Sciatic nerve (tissue), 1 donor: ENCODE measurements around a stretch of chr4.

- PRO-cap = no peak
Observed at GRCh38 chr4:77104600-77105500, 29.1 kb upstream of the CCNI start.

- PRO-cap = no peak
Observed at GRCh38 chr4:77621056-77621549, 15.5 kb downstream of the CXCL13 start.

GRCh38 chr4:77757518-77757968 lies 61.6 kb downstream of the CNOT6L start:
- PRO-cap = no peak

GRCh38 chr4:77801761-77802198 lies 17.4 kb downstream of the CNOT6L start:
- PRO-cap = no peak

GRCh38 chr4:77808977-77809683 lies 10.0 kb downstream of the CNOT6L start:
- PRO-cap = no peak

DNA sequence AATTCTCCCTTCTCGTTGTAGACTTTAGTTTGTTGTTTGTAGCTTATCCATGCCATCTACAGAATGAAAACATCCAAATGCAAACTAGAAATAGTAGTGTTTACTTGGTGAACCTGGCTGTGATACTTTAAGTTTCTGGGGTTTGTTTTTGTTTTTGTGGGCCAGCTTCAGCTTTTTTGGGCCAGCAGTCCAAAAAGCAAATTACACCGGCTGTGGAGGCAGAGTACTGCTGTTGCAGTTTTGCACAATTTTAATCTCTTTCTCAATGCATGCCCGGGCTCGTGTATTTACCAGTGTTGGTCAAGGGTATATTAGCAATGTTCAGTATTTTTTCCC lies 1.6 kb upstream of the CNOT6L start:
- PRO-cap = no peak

DNA sequence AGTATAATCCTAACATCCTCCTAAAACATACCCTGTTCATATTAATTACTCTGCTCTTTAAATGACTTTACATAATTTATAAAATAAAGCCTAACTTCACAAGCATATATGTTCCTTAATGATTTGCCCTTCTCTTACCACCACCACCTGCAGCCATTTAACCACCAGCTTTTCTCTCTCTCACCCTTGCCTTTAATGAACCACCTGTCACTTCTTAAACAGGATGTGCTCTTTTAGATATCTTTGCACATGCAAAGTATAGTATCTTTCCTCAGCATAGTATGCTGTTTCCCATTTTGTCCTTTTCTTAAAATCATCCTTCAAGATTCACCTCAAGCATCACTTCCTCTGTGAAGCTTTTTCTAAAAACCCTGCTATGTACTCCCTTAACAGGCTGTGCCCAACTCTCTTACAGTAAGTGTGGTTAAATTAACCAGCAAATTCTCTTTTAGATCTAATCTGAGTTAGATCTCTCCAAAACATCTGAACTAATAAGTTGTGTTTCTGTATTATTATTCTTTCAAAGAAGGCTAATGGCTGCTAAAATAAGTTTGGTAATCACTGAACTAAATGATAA lies 8.2 kb upstream of the CNOT6L start:
- PRO-cap = no peak

- PRO-cap = no peak
Observed at GRCh38 chr4:77900539-77900935, 37.9 kb downstream of the MRPL1 start.

GRCh38 chr4:78056064-78057116 lies 733 bp upstream of the FRAS1 start:
- PRO-cap = bidirectional peak, plus-strand start at chr4:78056989, minus-strand start at chr4:78056807

GRCh38 chr4:78059611-78060213 lies 2.6 kb downstream of the FRAS1 start:
- PRO-cap = no peak

GRCh38 chr4:78691835-78692443 lies 84.2 kb upstream of the BMP2K start:
- PRO-cap = no peak

DNA sequence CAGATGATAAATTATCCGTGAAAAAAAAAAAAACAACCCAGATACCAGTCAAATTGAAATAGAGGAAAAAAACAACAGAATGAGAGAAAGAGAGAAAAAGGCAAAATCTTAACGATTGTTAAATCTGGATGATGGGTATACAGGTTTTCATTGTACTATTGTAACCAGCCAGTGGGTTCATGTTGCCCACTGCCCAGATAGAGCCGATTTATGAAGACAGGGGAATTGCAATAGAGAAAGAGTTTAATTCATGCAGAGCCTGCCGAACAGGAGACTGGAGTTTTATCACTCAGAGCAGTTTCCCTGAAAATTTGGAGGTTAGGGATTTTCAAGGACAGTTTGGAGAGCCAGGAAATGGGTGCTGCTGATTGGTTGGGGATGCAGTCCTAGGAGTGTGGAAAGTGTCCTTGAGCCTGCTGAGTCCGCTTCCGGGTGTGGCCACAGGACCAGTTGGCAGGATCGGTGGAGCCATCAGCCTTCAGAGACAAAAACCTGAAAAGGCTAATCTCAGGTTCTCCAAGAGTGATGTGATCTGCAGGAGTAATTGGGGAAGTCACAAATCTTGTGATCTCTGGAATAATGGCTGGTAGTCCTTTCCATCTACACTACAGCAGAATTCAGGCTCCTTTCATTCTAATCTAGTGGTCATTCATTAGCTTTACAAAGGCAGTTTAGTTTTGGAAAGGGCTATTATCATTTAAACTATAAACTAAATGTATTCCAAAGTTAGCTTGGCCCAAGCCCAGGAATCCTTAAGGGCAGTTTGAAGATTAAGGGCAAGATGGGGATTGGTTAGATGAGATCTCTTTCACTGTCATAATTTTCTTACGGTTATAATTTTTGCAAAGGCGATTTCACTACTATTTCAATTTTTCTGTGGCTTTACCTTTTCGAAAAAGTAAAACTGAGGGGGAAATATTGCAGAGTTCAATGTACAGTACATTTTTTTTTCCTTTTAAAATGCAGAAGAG lies 56.0 kb upstream of the BMP2K start:
- PRO-cap = no peak

DNA sequence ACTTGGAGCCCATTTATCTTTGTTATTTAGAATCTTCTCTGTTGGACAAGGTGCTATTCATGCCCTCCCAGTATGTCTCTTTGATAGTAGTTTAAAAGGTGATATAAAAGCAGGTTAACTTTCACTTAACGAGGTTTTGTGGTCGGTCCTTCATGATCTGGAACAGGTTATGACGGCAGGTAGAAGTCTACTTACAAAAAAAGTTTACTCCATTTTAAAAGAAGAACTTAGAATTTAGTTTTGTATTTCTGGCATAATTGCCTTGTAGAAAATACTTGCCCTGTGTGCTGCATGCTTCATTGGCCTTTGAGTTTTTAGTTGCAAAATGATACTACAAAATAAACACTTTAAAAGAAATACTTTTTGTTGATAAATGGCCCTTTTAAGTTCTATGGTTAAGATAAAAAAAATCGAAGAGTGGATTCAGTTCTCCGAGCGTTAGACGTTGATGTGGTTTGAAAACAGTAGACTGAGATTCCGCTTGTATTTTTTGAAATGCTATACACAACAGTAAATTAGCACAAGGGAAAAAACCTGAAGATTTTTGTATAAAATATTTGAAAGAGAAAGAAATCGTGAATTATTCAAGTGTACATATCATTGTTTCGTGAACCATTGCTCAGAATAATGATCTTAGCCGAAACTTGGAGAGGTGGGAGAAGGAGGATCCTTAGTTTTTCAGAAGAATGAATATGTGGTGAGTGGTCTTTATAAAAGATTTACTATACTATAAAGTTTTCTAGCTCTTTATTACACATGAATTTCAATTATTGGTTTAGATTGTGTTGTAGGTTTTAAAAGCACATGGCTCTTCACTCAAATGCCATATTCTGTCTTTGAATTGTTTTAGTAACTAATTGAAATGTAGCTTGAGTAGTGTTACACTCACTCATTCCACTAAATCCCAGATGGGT lies 1.4 kb downstream of the BMP2K start:
- PRO-cap = no peak

DNA sequence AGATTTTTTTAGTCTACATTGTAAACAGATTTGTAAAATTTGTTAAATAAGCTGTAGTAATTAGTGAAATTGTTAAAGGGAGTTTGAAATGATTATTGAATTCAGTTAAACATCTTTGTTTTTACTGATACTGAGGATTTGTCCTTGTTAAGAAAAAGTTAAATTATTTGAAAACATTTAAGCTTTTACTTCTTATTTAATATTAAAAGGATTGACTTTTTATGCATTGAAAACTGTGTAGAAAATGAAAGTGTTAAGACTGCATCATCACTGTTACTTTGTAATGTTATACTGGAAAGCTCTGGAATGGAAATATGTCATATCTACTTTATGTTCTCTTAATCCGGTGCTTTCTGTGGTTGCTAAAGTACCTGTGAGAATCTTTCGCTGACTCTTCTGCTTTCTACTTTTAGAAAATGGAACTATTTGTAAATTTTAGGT lies 69.1 kb downstream of the BMP2K start:
- PRO-cap = no peak

GRCh38 chr4:78885237-78886051 lies 53.8 kb downstream of the PAQR3 start:
- PRO-cap = no peak

- PRO-cap = no peak
Observed at GRCh38 chr4:78907926-78908987, 31.0 kb downstream of the PAQR3 start.

DNA sequence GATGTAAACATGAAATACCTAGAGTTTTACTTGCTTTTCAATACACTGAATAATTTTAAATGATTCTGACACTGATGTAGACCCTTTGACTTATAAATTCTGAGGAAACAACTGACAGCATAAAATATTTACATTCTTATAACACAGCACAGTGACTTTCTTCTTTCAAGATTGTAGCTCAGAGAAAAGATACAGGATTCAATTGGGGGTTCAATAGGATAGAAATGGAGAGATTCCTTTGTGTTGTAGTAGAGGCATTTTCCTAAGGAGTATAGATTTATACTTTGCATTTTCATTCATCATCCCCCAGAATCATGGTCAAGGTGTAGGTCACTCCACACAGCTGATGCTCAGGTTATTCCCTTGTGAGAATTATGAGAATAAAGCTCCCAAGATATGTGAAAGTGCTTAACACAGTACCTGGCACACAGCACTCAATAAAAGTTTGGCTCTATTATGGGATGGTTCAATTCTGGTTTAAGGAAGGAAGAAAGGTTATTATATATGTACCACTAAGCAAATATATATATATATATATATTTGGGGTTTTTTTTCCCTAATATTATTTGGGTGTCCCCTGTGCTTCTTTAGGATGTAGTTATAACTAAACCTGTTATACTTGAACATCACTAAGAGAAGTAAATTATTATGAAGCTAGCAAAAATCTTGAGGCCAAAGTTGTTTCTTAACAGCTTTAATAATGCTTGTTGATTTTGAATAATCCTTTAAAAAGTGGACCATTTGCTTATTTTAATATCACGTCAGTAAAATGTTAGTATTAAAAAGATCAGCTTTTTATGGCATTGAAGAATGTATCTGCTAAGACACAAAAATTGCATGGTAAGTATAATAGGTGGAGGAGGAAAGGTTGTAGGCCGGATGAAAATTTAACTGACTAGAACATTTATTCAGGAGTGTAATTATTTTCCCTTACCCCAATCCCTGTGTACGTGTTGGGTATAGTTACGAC lies 24.8 kb downstream of the PAQR3 start:
- PRO-cap = no peak

- PRO-cap = no peak
Observed at GRCh38 chr4:79197331-79197620, 128.6 kb downstream of the NAA11 start.

DNA sequence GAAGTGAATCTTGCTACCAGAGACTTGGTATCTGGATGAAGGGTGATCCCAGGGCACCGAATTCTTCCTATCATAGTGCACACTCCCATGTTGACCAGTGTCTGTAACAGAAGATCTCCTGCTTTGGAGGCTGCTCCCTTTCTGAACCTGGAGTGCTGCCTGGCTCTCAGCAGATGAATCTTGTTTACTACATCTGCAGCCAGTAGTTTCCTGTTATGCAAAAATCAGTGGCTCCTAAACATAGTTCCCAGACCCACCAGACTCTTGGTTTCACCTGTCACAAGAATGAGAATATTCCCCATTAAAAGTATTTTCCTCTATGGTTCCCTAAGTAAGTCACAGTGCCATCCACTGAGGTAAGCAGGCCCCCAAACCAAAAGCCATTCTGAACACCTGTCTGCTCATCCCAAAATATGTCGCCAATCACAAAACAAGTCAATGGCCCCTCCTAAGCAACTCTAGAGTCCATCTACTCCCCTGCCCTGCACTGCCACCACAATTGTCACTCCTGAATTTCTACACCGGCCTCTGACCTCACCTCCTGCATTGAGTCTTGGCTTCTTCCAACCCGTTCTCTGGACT lies 191.8 kb upstream of the GK2 start:
- PRO-cap = no peak

- PRO-cap = no peak
Observed at GRCh38 chr4:80036845-80037548, 36.0 kb downstream of the ANTXR2 start.